ENCODE measurements around the gene EPB41L4A.

DNA sequence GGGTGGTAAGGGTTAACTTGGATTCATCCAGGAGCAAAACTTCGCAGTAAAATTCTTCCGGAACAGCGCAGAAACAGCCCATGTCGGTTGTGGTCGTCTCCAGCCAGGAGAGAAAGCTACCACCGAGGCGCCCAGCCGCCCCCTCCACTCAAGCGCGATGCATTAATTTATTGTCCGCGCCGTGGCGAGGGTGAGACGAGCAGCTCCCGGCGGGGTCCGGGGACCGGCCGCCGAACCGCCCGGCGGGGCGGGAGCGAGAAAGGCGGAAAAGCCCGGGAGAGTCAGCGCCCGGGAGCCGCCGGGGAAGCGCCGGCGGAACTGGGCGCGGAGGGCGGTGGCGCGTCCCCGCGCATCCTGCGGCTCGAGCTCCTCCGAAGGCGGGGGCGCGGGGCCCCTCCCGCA is at the start of gene EPB41L4A:
Gene EPB41L4A (minus strand): TSS at position 320 of the 402 bp plus-strand sequence.
- PRO-cap: no peak

GRCh38 chr5:112532821-112533336 is 113.8 kb upstream of the EPB41L4A start:
- PRO-cap: no peak

DNA sequence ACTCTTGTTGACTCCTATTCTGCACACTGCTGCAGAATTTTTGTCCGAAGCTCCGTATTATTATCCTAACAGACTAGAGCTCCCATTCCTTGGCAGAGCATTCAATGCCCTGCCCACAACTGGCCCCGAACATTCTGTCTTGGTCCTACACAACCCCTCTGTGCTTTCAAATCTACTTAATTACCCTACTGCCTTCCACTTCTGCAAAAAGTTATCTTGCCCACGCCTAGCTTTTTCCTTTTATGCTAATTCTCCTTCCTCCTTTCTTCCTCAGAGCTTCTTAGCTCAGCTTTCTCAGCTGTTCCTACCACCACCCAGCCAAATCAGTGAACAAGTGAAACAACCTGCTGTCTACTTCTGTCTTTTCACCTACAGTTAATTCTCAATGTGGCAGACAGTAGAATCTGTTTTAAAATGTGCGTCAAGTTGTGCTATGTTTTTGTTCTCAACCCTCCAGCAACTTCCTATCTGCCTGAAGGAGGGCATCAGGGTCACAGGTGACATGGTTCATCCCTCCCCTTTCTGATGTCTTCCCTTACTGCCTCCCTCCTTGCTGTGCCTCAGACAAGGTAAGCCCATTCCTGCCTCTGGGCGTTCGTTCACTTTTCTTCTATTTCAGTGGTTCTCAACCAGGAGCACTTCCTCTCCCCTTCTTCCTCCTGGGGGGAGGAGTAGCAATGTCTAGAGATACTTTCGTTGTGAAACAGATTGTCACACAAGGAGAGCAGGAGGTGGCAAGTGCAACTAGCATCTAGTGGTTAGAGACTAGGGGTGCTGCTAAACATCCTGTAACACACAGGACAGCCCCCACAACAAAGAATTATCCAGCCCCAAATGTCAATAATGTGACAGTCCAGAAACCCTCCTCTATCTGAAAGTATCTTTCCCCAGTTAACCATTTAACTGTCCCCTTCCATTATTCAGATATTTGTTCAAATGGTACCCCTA is 1.3 kb upstream of the REEP5 start:
- PRO-cap: no peak

DNA sequence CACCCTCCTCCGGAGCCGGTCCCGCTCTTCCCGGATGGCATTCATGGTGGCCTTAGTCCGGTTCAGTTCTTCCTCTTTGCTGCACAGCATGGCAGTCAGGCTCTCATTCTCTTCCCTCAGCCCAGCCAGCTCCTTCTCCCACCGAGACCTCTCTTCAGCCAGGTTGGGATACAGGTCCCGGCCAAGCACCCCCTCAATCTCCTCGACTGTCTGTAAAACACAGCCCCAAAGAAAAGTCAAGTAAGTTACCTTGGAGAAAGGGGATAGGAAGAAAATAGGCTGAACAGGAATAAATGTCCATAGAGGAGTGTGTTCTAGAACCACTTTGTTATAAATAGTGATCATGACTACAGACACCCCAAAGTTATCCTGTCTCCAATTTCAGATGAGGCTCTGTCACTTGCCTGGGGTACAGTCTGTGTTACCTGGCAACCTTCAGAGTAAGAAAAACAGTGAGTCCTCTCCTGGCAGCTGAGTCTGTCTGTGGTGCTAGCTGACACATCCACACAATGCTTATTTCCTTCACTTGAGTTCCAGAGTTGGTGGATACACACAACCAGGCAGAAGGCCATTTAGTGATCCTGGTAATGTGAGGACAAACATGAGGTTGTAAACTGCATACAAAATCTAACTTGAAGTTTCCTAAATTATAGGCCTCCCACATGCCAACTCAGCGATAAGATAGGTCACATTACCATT is 125.3 kb downstream of the DCP2 start:
- PRO-cap: no peak

DNA sequence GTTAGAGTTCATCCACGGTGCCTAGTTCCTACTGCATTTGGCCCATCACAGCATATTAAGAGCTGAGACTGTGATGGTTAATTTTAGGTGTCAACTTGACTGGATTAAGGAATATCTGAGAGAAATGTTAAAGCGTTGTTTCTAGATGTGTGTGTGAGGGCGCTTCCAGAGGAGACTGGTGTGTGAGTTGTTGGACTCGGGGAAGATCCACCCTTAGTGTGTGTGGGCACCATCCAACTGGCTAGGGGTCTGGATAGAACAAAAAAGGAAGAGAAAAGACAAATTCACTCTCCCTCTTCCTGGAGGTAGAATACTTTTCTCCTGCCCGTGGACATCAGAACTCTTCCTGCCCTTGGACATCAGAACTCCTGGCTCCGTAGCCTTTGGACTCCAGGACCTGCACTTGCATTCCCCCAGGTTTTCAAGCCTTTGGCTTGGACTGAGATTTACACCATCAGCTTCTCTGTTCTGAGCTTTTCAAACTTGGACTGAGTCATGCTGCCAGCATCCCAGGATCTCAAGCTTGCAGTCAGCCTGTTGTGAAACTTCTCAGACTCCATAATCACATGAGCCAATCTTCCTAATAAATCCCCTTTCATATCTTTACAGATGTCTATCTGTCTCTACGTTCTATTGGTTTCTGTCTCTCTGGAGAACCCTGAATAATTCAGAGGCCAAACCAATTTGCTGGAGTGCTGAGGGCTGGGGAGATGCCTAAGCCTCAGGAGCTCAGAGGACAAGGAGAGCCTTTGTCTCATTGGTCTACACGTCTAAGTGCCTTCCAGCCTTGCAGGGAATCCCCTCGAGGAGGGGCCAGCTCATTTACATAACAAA is 164.4 kb downstream of the DCP2 start:
- PRO-cap: unidirectional peak, minus-strand start at position 177 of the sequence

GRCh38 chr5:113149696-113150613 is 173.4 kb downstream of the DCP2 start:
- PRO-cap: no peak

- PRO-cap: no peak
Measured at GRCh38 chr5:113218196-113218507, 216.6 kb downstream of the TSSK1B start.

DNA sequence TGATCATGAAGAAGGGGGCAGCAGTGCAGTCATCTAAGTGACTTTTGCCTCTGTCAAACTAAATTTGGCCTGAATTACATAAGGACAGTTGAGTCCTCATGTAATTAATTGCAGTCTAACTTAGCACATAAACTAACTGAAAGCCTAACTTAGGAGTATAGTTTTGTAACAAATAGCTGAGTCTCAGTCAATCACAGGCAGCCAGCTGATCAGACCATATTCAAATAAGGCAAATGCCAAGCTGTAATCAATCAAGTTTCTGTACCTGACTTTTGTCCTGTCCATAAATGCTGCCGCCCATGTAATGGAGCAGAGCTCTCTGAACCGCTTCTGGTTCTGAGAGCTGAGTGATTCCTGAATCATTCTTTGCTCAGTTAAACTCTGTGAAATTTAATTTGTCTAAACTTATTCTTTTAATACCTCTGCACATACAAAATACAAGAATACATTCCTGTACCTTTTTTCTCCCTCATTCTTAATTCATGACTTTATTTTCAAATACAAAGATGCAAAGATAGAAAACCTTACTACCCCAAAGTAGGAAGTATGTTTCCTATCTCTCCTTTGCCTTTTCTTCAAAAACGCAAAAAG is 104.8 kb downstream of the TSSK1B start:
- PRO-cap: no peak

DNA sequence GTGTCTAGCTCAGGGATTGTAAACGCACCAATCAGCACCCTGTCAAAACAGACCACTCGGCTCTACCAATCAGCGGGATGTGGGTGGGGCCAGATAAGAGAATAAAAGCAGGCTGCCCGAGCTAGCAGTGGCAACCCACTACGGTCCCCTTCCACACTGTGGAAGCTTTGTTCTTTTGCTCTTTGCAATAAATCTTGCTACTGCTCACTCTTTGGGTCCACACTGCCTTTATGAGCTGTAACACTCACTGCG is 23.1 kb upstream of the TSSK1B start:
- PRO-cap: no peak

- PRO-cap: no peak
Measured at GRCh38 chr5:113514457-113514803, 936 bp downstream of the YTHDC2 start.

DNA sequence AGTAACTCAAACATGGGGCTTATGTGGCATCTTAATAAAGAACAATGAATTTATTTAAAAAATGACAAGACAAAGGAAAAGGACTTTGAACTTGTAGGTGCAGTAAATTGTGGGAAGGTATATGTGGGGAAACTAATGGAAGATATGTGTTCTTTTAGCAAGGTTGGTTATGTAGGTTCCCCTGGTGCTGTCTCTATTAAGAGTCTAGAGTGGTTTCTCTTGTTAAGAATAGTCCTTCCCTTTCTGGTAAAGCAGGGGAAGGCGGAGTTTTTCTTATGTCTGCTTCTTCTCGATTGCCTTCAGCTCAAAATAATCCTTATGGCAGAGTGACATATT is 2.2 kb downstream of the YTHDC2 start:
- PRO-cap: no peak

GRCh38 chr5:113526117-113527036 is 12.9 kb downstream of the YTHDC2 start:
- PRO-cap: no peak

DNA sequence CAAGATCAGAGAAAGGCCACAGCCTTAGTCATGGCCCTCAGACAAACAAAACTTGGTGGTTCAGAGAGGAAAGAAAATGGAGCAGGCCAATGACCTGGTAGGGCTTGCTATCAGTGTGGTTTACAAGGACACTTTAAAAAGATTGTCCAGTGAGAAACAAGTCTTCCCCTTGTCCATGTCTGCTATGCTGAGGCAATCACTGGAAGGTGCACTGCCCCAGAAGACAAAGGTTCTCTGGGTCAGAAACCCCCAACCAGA is 176.5 kb downstream of the TRIM36 start:
- PRO-cap: no peak

GRCh38 chr5:115170178-115170991 is 677 bp upstream of the TRIM36 start:
- PRO-cap: bidirectional peak, plus-strand start at chr5:115170592, minus-strand start at chr5:115170555

DNA sequence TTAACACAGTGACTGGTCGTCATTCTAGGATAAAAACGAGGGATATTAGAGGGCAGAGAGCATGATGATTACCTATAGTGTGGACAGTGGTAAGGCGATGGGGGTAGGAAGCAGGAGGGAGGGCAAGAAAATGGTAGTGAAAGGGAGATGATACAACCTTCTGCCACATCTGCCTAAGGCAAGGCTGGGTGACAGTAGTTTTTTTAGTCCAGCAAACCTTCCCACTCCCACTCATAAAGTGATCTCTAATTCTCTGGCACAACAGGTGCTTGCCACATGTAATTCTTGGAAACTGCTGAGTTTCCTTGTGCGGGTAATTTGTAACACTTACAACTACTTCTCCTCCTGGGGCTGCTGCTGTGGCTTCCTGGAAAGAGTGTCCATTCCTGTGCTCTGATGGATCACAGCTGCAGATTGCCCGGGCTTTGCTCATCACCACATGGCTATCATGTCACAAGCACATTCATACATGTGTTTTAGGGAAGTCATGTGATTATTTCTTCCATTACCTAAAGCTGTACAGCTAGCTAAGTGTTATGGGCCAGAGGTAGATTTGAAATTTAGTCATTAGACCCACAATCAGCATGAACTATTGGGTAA is 117.9 kb upstream of the CCDC112 start:
- PRO-cap: no peak

GRCh38 chr5:115455899-115456352 is 88.6 kb downstream of the FEM1C start:
- PRO-cap: no peak

GRCh38 chr5:115620362-115620932 is 5.4 kb downstream of the TMED7 start:
- PRO-cap: no peak

DNA sequence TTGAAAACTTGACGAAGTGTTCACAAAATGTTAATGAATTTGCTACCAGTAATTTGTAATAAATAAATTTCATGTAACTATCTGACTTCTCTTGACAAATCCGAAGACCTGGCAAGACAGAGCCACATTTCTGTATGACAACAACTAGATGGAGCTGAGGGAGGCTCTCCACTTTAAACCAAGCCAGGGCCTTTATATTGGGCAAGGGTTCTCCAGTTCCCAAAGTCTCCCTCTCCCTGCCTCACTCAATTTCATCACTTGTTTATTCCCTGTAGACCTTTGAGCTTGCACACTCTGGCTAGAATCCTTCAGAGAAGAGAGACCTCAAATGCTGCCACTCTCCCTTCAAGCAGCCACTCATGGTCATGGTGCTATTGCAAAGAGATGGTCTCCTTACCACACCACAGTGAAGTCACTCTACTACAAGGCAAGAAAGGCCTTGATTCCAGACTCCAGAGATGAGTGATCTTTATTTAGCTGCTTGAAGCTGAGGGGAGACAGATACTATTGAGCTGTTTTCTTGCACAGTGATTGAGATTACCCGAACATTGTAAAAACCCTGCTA is 81.4 kb downstream of the CDO1 start:
- PRO-cap: no peak

DNA sequence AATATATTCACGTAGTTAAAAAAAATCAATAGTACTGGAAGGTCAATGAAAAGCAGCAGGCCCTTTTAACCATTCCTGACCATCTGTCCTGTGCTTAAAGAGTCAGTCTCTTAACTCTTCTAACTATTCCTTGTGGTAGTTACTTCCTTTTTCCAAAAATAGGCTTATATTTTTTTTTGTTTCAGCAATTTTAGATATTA is 1.6 kb upstream of the CDO1 start:
- PRO-cap: no peak

DNA sequence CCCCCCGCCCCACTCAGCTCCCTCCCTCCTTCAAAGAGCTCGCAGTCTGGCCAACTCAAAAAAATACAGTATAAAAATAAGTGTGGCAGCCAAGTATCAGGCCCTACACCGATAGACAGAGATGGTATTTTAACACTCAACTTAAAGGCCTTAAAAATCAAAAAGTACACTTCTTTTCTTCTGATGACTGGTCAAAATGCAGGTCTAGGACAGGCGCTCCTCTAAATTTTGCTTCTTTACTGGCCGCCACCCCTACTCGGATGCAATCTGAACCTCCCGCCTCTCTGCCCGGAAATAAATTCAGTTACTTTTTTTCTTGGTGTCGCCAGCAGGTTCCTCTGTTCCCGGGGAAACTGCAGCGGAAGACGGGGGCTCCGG is 294 bp downstream of the ATG12 start:
- PRO-cap: no peak